ENCODE results near the gene COMMD1.

DNA sequence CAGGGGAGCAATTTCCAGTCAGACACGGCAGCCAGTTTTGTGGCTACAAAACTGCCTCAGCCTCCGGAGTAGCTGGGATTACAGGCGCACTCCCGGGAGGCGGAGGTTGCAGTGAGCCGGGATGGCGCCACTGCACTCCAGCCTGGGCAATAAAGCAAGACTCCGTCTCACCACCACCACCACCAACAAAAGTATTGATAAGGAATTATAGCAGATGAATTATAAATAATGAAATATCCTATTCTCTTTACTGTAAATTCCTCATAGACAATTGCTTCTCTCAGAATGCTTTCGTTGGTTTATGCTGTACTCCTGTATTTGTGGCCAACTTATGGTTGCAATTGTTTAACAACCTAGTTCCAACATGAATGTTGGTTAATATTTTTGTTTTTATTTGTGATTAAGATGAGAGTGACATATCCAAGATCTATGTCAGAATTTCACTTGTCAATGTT lies 1.5 kb upstream of the FAM161A start:
- PRO-cap, 7 experiments, result no peak in any of the 7 experiments

DNA sequence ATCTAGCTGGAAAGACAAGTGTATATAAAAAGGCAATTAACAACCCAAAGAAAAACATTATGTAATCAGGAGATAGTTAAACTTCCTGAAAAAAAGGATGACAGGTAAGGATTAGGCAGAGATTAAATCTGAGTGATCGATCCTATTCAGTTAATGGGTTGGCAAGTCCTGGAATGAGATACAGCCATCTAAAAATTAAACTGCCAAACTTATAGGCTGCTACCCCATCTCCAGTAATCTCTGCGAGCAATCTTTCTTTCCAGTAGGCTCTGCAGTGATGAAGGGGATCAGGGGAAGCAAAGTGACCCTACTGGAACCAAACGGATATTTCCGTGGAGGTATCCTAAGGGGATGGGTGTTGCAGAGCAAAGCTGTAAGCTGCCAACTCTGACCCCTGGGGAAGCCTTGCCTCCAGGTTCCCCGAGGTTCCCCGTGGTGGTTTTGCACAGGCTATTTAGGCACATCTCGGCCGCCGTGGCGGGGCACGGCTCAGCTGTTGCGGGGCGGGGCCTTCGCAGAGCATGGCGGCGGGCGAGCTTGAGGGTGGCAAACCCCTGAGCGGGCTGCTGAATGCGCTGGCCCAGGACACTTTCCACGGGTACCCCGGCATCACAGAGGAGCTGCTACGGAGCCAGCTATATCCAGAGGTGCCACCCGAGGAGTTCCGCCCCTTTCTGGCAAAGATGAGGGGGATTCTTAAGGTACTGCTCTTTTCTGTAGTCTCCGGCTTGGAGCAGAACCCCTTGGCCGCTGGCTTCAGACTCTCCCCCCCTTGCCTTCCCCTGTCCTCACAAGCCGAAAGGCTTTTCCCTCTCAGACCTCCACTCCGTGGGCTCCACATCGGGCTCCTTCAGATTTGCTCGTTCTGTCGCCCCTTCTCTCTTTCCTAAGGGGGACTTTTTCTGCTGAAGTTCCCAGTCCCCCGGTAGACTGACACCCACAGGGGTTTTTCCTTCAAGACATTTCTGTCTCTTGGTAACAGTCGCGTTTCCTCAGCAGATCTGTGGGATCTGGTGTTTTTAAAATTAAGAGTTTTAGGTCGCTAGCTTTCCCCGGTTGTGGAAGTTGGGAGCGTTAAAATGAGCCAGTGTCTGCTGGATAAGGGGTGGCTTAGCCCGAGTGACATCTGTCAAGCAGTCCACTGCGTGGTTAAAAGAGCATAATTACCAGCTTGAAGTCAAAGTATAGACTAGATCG lies at the start of gene COMMD1:
TSS of gene COMMD1 (plus strand) at position 517 of the 1,197 bp plus-strand sequence.
- PRO-cap, 7 experiments, result peak in 7 of 7 experiments; most common plus-strand start position 517 of the sequence (in 7); most common minus-strand start position 410 of the sequence (in 3)

DNA sequence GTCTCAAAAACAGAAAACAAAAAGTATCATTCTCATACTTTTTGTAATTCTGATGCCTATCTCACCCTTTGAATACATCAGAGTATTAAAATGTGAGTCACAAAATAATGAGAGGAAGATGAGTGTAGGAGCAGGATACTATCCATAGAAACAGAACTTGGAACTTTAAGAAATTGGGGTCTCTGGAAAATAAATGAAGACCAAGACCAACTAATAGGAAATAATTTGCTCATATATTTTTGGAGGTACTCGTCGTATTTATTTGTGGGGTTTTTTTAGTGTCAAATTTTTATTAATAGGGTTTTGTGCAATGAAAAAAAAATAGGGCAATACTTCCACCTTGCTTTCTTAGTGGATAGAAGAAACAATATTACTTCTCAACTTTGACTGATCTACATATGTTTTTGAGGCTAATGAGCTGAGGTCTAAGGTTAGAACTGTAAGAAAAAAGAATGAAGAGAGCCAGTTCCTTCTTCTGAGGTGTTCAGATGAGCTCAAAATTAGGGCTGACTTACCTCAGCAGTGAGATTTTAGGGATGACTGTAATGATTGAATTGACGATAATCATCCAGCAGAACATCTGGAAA lies 142.7 kb upstream of the B3GNT2 start:
- PRO-cap, 7 experiments, result no peak in any of the 7 experiments

GRCh38 chr2:62213054-62213405 lies 17.1 kb downstream of the B3GNT2 start:
- PRO-cap, 7 experiments, result no peak in any of the 7 experiments

GRCh38 chr2:62213633-62214627 lies 18.0 kb downstream of the B3GNT2 start:
- PRO-cap, 7 experiments, result no peak in any of the 7 experiments

- PRO-cap, 7 experiments, result no peak in any of the 7 experiments
Observed at GRCh38 chr2:62292174-62292701, 96.3 kb downstream of the B3GNT2 start.

- PRO-cap, 7 experiments, result no peak in any of the 7 experiments
Observed at GRCh38 chr2:62488951-62489451, 17.0 kb downstream of the TMEM17 start.

DNA sequence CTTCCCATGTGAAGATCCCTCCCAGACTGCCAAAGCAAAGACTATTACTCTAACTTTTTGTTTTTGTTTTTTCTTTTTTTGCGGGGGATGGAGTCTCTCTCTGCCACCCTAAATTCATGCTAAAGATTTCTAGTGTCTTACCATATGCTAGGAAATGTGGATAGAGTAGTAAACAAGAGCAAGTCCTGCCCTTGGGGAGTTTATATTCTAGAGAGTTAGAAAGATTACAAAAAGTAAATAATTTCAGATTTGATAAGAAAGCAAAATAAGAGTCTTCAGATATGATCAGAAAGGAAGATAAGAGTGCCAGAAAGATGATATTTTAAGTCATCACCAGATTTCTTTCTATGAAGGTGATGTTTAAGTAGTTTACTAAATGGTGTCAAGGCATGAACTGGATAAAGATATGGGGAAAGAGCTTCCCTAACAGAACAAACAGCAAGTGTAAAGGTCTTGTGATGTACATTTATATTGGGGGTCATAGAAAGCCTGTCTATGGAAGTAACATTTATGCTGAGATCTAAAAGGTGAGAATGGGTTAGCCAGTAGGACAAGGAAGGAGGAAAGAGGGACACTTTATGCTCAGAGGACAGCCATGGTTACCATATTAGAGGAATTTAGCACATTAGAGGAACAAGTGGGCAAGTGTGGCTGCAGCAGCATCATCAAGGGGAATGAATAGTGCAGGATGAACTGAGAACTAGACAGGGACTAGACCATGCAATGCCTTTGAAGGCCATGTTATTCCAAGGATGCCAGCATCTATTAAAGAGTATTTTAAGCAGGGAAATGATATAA lies 145.7 kb upstream of the OTX1 start:
- PRO-cap, 7 experiments, result no peak in any of the 7 experiments

GRCh38 chr2:62955391-62955695 lies 95.3 kb upstream of the OTX1 start:
- PRO-cap, 7 experiments, result no peak in any of the 7 experiments

GRCh38 chr2:63470453-63471361 lies 117.6 kb downstream of the WDPCP start:
- PRO-cap, 7 experiments, result no peak in any of the 7 experiments

- PRO-cap, 7 experiments, result no peak in any of the 7 experiments
Observed at GRCh38 chr2:63566431-63567108, 21.7 kb downstream of the WDPCP start.

DNA sequence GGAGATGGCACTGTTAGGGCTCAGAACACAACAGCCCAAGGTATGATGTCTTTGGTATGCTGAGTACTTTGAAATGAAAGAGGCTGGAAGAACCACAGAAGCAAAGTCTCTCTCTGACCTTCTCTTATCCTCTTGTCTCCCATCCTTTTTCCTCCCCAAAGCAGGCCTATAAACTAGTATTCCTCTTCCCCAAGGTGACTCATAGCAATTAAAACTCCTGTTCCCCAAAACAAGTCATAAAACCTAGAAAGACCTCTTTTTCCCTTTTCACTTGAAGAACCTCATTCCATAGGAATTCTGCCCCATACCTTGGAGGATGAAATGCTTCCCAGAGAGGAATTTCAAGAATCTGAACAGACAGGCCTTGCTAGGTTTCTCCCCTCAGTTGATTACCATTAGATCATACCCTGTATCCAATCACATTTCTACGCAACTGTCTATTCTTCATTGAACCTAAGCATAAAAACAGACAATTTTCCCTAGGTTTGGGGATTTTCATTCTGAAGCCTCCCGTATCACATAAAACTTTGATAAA lies 25.8 kb downstream of the MDH1 start:
- PRO-cap, 7 experiments, result no peak in any of the 7 experiments

GRCh38 chr2:63840001-63840752 lies 1.5 kb upstream of the UGP2 start:
- PRO-cap, 7 experiments, result peak in 1 of 7 experiments; most common plus-strand start chr2:63840606 (in 1); most common minus-strand start chr2:63840575 (in 1)

DNA sequence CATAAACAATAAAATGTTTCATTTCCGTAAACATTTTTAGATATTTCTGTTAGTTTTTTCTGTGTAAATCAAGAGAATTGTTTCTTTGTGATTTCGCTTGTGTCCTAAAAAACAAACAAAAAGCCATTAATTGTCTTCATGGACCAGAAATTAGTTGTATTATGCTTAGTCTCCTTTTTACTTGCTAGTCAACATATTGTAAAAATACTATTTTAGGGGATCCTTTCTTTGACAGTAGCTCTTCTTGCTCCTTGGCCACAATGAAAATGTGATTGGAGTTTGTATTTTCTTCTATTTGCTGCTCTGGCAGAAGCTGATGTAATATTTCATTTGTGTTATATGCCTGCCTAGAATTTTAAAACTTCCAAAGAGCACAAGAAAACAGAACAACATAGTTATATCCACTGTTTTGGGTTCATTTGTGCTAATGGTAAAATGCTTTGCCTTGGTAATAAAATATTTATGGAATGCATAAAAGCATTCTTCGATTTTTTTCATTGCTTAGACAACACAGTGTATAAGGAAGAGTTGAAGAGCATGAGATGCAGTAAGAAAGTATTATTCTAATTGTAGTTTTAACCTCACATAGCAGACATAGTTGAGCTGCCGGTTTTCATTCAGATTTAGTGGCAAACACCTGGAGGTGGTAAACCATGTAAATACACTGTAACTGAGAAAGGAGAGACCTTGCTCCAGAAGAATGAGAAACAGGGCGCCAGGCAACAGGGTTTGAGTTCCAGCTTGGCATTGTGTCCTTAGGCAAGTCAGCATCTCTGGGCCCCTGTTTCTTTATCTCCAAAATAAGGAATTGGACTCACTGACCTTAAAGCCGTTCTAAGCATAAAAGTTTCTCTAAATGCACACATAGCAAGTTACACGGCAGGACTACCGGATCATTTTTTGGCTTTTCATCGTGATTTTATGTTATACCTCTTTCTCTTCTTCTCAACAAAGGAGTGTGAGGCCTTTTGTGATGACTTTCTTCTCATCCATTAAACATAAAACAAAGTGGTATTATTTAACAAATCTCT lies 7.7 kb downstream of the UGP2 start:
- PRO-cap, 7 experiments, result no peak in any of the 7 experiments

DNA sequence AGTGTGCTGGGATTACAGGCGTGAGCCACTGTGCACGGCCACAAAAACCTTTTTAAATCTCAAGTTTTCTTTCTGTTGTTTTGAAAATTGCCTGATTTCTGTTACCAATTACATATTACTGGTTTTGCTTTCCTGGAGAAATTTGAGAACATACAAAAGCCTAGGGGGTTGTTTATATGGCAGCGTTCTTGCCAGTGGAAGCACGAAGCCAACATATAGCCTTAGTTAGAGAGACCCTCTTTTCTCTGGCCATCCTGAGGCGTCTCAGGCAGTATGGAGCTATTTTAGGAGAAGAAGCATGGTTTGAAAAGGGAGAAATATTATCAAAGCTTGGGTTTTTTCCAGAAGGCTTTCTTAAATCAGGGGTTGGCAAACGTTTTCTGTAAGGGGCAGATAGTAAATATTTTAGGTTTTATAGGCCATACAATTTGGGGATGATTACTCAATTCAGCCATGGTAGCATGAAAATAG lies 29.9 kb downstream of the UGP2 start:
- PRO-cap, 7 experiments, result no peak in any of the 7 experiments

DNA sequence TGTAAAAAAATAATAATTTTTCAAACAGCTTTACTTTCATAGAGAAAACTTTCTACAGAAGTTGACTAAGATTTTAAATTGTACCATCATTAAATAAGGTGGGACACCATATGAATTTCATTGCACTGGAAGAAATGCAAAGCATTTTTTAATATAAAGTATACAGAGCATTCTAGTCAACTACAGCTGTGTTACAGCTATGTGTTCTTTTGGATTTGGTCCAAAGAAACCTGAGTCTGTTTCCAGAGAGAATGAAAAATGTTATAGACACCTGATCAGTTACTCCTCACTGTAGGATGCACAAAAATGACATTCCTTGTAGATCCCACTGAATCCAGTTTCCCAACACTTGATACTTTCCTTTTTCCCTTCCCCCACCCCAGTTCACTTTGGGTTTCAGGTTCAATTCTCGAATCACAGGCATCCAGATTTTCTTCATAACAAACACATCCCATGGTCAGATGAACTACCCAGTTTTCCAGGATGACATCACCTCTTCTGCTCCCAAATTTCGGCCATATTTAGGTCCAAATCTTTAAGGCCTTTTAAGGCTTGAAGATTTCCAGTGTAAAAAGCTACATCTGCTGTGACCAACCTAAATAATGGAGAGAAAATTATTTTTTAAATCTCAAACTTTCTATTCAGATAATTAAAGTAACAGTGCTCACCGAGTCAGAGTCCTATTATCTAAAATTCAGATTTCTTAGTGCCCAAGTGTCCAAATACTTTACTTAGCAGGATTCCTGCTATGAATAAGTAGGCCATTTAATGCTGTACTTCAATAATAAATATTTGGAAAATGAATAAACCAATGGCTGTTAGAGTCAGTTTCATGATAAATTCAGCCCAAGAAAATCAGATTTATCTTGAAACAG lies 51.5 kb downstream of the UGP2 start:
- PRO-cap, 7 experiments, result no peak in any of the 7 experiments

GRCh38 chr2:63966371-63967100 lies 52.7 kb downstream of the VPS54 start:
- PRO-cap, 7 experiments, result no peak in any of the 7 experiments

GRCh38 chr2:64021526-64022080 lies 2.4 kb upstream of the VPS54 start:
- PRO-cap, 7 experiments, result peak in 1 of 7 experiments; most common minus-strand start chr2:64021742 (in 1)

DNA sequence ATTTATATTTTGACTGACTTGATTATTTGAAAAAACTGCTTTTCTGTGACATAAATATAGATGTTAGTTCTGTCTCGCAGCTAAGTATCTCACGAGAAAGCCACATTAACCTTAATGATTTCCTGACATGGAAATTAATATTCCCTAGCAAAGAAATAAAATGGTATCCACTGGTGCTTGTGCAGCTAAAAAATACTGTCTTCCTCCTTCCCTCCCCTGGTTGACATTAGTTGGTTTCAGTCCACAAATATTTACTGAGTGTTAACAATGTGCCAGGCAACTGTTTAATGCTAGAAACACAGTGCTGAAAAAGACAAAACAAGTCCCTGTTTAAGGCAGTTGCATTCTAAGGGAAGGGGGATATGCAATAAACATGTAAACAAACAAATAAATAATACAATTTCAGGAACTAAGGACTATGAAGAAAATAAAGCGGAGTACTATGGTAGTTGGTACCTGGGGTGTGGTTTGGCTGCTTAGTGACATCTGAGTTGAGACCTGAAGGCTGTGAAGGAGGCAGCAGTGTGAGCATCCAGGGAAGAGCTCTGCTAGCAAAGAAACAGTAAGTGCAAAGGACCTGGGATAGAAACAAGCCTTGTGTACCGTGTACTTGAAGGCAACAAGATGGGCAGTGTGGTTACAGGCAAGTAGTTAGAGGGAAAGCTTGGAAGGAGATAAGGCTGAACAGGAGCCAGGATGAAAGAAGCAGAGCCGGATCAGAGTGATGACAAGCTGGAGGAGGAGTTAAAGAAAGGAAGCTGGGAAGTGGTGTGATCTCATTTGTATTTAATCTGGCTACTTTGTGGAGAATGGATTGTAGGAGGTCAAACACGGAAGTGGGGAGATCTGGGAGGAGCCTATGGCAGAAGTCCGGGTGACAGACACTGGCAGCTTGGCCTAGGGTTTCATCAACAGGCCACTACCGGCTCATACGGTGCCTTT lies 44.5 kb upstream of the VPS54 start:
- PRO-cap, 7 experiments, result no peak in any of the 7 experiments

- PRO-cap, 7 experiments, result peak in 7 of 7 experiments; most common plus-strand start chr2:64143368 (in 4); most common minus-strand start chr2:64143549 (in 7)
Observed at GRCh38 chr2:64143313-64143614, 956 bp downstream of the PELI1 start.